Pulmonary lymph node (tissue), 1 donor: ENCODE results near the gene SAMD4A.

- PRO-cap, result no peak
Measured at GRCh38 chr14:53043325-53044053, 92.6 kb upstream of the FERMT2 start.

GRCh38 chr14:53126809-53127101, 26.4 kb downstream of the DDHD1 start:
- PRO-cap, result unidirectional peak, minus-strand start at chr14:53126901

DNA sequence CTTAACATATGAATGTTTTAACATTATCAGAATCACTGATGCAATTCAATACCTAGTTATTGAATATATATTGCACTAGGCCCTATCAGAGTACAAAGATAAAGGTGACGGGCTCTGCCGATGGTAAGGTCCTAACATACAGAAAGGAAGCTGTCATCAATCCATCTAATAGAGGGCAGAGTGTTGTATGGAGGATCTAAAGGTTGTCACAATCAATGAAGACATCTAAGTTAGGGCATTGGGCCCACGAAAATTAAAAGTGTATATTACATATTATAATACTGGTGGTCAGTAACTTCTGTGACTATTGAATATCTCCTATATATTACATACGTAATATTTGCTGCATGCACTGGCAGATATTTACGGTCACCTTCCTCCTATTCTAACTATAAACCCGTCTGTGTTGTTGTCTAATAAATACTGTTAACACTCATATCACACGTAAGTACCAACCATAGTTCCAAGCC, 2.0 kb downstream of the DDHD1 start:
- PRO-cap, result unidirectional peak, plus-strand start at position 178 of the sequence

GRCh38 chr14:54087449-54087732, 130.8 kb upstream of the BMP4 start:
- PRO-cap, result no peak

DNA sequence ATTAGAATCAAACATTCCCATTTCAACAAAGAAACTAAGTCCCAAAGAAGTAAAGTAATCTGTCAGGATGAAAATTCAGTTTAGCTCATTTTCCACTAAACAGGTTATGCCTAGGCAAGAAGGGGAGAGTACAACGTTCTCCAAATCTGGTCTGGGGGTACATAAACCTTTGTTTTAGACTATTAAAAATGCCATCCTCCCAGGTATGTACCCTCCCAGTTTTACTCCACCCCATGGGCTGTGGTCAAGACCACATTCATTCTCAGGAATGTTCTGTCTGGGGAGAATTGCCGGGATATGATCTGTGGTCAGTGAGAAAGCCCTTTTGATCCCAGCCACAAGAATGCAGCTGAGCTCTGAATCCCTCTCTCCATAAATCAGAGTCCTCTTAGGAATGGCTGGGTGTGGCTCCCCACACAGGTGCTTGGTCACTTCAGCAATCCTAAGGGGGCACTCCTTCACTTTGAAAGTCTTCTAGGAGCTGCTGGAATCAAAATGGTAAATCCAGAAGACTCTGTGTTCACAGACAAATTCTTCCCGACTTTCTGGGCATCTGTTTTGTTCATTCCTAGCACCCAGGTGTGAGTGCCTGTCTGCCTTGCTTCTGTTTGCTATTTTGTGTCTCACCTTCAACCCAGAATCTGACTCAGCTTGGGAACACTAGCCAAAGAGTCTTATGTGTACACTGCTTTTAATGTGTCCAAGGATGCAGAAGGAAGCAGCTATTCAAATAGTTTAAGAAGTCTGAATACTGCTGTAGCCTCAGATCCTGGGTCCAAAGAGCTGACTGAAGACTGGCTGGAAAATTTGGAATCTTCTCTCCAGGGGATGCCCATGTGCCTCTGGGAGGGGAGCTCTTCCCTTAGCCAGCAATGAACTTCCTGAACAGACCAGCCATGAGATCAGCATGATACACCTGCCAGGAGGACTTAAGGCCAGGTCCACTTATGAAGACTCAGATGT, 144.6 kb upstream of the CDKN3 start:
- PRO-cap, result no peak

- PRO-cap, result no peak
Measured at GRCh38 chr14:54299383-54300012, 97.3 kb upstream of the CDKN3 start.

GRCh38 chr14:54443694-54444244, 2.6 kb upstream of the CNIH1 start:
- PRO-cap, result no peak

DNA sequence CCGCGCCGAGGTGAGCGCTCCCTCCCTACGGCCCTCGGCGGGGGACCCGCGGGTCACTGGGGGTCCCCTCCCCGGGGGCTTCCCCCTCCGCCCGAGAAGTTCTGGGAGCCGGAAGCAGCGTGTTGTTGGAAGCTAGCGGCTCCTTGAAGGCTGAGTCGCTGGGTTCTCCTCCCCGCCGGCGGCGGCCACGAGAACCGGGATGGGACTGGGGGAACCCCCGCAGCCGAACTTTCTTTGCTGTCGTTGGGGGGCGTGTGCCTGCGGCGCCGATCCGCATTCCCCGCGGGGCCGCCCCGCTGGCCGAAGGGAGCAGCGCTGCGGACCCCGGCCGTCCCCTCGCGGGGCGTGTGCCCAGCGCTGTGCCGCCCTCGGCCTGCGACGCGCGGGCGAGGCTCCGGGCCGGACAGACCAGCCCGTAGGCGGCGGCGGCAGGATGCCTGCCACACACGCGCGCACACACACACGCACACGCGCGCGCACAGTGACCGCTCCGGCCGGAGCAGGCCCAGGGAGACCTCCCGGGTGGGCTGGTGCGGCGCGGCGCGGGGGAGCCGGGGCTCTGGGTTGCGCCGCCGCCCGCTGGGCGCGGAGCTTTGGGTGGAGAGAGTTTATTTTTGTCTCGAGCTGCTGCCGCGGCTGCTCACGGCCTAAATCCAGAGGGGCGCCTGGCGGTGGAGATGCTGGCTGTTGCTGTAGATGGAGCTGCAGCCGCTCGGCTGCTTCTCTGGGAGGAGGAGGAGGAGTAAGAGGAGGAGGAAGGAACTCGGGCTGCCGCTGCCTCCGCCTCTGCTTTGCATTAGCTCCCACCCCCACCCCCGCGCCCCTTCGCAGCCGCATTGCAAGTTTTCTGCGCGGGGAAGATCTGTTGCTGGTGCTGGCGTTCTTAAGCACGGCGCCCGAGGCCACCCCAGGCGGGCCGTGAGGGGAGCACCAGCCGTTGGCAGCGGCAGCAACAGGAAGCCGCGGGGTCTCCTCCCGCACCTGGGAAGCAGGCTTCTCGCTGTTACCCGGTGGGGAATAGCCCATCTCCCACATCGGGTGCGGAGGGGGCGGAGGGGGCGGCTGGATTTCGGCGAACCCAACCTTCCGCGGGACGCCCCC, at the start of gene SAMD4A:
Gene SAMD4A (plus strand): TSS at position 828 of the 1,101 bp plus-strand sequence.
- PRO-cap, result bidirectional peak, plus-strand start at position 677 of the sequence, minus-strand start at position 207 of the sequence; bidirectional peak, plus-strand start at position 910 of the sequence, minus-strand start at position 726 of the sequence

GRCh38 chr14:54567402-54568431, 789 bp downstream of the SAMD4A start:
- PRO-cap, result bidirectional peak, plus-strand start at chr14:54567771, minus-strand start at chr14:54567473; bidirectional peak, plus-strand start at chr14:54567919, minus-strand start at chr14:54567931

DNA sequence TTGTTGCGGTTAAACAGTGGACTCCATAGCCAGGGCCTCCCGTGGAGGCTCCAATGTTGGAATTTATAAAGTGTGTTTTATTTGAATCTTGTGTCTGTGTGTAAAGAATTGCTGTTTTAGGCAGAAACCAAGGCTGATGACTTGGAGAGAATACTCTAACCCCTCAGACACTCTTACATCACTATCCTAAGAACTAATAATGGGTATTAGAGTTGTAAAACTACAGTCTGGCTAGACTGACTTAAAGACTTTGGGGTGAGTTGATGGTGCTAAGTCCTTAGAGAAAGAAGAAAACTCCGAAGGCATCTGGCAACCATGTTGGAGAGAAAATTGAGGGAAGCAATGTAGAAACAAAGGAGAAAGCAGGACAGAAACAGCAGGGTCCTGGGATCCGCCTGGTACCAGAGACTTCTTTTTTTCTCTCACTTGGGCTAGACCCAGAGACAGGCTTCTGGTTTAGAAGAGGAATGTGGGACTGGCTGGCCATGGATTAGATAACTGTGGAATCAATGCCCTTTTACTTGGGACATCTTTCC, 34.8 kb downstream of the SAMD4A start:
- PRO-cap, result no peak

- PRO-cap, result no peak
Measured at GRCh38 chr14:54605906-54606723, 39.2 kb downstream of the SAMD4A start.

GRCh38 chr14:54627551-54628624, 61.0 kb downstream of the SAMD4A start:
- PRO-cap, result unidirectional peak, plus-strand start at chr14:54627904

DNA sequence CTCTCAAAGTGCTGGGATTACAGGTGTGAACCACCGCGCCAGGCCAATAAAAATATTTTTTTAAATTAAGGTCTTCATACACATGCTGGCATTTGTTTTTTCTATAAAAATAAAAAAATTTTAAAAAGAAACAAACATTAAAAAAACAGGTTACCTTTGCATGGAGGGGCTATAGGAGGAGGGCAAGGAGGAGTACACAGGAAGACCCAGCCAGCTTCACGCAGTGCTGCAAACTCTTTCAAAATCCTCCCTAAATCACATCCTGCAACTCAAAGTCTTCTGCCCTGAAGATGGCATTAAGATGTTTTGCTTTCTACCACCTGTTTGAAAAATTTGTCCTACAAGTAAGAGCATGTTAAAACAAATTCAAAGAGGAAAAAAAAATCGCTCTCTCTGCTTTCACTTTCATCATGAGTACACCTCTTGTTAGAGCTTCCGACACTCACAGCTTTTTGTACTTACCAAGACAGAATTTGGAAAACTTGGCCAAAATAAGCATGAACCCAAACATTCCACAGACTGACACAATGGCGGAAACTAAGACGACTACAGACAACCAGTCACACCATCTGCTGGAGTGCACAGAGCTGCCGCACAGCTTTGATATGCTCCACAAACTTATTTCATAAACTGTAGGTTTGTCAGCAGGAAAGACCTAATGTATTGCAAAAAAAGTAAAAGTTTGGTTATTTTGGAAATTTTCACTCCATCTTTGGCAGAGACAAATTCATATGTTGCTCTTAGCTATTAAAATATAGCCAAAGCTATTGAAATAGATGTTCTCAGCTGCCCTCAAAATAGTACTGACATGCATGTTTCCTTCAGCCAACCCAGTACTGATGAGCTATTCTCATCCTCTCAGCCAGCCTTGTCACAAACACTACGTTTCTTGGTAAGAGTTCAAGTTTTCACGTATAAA, 21.3 kb downstream of the GCH1 start:
- PRO-cap, result no peak

DNA sequence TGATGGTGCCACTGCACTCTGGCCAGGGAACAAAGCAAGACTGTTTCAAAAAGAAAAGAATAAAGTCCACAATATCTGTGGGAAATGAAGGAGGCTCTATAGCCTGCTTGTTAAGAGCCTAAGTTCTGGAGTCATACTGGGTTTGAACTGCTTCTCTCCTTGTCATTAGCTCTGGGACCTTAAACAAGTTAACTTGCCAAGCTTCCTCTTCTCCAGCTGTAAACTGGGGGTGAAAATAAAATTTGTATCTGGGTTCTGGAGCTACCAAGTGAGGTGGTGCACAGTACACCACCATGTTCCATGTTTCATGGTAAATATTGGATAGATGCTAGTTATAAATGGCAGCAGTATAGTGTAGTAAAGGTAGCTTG, 8.1 kb downstream of the MAPK1IP1L start:
- PRO-cap, result no peak

GRCh38 chr14:55077607-55078160, 26.2 kb downstream of the MAPK1IP1L start:
- PRO-cap, result no peak

- PRO-cap, result bidirectional peak, plus-strand start at chr14:55129909, minus-strand start at chr14:55129766; unidirectional peak, minus-strand start at chr14:55130051
Measured at GRCh38 chr14:55129444-55130514, 727 bp downstream of the LGALS3 start.

DNA sequence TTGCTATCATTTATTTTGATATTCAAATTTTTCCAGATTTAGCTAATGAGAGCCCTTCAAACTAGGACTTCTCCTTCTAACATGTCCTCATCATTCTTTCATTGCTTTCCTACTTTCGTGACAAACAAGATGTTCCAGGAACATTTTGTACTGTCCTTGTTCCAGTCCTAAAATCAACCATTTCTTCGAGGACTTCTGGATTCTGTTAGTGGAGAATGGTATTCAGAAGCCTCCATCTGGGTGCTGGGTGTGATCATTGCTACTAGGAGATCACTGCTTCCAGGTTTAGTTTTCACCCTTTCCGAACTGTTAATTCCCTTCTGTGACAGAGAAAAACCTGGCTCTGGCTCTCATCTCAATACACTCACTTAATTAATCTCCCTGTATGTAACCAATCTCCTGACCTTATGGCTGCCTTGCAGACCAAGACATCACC, 29.5 kb upstream of the FBXO34 start:
- PRO-cap, result no peak

DNA sequence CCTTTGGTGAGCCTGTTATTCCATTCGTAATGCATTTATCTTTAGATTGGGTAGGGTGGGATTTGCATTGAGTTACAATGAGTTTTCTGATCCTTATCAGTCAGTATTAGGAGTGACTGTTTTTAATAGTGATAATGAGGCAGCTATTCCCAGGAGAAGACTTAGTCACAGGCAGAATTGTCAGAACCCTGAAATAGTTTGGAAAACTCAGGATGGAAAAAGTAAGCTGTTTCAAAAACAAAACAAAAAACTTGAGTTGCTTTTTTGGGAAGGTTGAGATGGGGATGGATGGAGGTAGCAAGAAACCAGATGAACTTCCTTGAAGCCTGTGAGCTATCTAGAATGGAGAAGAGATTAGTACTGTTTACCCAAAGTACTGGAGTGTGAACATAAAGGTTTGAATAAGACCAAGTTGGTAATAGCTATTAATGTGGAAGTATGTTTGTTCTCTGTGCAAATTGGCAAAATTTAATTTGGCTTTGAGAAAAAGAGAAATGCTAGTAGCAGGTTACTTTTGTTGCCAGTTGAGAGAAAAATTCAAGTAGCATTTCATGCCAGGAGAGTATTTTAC, 38.7 kb downstream of the FBXO34 start:
- PRO-cap, result no peak

DNA sequence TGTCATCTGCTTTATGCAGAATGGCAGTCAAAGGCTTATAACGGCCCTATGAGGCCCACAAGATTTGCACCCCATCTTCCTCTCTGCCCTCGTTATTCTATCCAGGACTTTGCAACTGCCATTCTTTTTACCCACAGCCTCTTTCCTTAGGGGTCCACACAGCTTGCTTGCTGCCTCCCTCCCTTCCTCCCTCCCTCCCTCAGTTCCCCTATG, 33.3 kb downstream of the ATG14 start:
- PRO-cap, result no peak

- PRO-cap, result no peak
Measured at GRCh38 chr14:55650114-55650721, 70.2 kb downstream of the KTN1 start.